A673 (cell line): ENCODE results near the gene MPHOSPH9.

DNA sequence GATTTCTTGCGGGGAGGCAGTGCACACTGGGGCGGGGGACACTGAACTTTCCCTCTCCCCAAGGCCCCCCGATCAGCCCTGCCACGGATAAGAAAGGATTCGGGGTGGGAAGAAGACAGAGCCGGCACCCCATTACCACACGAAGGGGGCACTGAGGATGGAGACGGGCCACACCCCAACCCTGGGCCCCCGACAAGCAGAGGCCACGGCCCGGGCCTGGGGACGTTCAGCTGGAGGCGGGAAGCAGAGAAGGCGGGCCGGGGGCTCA lies 866 bp downstream of the PITPNM2 start:
- PRO-cap, result no peak

DNA sequence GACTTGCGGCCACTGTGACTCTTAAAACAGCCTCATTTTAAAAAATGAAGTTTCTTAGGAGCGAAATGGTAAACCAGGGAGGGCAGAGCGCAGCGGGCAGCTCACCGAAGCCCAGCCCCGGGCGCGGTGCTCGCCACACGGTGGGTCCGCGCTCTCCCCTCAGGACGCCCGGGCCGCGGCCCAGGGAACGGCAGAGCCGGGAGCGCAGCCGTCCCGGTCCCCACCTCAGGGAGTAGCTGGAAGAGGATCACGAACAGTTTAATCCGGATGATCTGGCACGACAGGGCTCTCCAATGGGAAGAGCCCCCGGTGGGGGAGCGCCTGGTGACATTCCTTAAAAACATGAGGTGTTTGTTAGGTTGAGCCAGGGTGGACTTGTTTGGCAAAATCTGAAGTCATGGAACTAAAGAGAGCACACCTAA lies 535 bp upstream of the PITPNM2 start:
- PRO-cap, result no peak

GRCh38 chr12:123151836-123152165 lies 911 bp upstream of the PITPNM2 start:
- PRO-cap, result no peak

DNA sequence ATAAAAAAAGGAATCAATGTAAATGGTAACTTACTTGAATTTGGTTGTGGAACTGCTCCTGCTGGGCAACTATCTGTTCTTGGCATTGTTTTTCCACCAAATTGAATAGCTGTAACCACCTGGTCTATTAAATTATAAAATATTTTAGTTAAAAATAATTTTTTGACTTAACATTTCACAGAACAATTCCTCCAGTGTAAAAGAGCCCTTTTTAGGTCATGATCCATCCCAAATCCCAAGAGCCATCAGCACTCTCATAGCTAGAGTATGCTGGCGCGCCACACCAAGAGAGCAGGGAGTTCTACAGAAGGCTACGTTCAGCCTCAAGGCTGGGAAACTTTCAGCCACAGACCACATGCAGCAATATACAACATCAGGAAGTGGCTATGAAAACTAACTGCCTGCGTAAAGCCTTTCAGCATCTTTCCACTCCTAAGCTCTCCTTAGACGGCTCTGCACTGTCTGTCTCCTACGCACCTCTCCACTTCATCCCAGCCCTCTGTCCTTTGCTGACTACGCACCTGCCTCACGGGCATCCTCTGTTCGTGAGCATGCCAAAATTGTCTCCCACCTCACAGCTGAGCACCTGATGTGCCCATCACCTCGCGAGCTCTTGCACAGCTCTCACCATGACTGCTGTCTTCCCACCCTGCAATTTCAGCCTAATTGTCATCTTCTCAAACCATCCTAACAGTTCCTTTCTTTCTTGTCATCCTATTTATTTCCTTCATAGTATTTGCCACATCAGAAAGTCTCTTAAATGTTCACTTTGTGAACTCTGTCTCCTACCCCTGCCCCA lies 9.7 kb downstream of the MPHOSPH9 start:
- PRO-cap, result no peak

GRCh38 chr12:123232486-123233299 lies at the start of gene MPHOSPH9:
MPHOSPH9 (minus strand) TSS chr12:123233141.
- PRO-cap, result bidirectional peak, plus-strand start at chr12:123232607, minus-strand start at chr12:123232633; bidirectional peak, plus-strand start at chr12:123232913, minus-strand start at chr12:123232776; bidirectional peak, plus-strand start at chr12:123233449, minus-strand start at chr12:123233170

GRCh38 chr12:123317113-123317595 lies 45.5 kb upstream of the CDK2AP1 start:
- PRO-cap, result no peak

DNA sequence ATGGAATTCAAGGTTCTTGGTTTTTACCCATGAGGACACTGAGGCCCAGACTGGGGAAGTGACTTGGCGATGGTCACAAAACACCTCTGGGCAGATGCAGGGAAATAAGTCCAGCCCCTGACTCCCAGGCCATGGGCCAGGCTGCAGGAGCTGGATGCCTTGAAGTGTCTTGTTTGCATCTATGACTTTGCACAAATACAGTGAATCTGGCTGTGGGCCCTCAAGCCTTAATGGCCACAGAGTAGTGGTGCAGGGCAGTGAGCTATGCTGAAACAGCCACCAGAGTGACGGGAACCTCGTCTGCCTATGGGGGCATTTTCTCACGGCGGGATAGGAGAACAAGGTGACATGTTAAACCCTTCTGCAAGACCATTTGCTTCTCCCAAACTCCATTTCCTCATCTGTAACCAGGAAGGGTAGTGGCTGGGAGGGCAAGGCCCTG lies 3.9 kb downstream of the KMT5A start:
- PRO-cap, result no peak

- PRO-cap, result no peak
Measured at GRCh38 chr12:123492319-123493182, 34.6 kb downstream of the SNRNP35 start.

- PRO-cap, result no peak
Measured at GRCh38 chr12:123498192-123498888, 35.2 kb downstream of the RILPL1 start.

DNA sequence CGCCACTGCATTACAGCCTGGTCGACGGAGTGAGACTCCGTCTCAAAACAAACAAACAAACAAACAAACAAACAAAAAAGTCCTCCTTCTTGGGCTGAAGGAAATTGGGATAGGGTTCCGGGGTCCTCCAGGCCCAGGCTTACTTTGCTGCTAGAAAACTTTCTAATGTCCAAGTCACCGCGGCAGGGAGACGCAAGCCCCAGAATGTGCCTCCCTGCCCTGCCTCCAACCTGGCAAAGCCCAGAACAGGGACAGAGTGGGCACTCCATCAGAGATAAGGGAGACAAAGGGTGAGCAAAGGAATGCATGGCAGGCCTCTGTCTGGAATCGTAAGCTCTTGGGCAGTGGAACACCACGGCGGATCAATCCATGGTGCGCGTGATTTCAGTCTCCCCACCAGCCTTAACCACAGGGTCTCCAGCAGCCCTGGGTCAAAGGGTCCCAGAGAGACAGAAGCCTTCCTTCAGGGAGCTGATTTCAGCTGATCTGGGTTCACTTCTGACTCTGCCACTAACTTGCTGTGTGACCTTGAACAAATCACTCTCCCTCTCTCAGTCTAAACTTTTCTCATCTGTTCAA lies 12.9 kb downstream of the RILPL1 start:
- PRO-cap, result no peak

GRCh38 chr12:124045736-124046090 lies 72.7 kb downstream of the ZNF664 start:
- PRO-cap, result no peak

DNA sequence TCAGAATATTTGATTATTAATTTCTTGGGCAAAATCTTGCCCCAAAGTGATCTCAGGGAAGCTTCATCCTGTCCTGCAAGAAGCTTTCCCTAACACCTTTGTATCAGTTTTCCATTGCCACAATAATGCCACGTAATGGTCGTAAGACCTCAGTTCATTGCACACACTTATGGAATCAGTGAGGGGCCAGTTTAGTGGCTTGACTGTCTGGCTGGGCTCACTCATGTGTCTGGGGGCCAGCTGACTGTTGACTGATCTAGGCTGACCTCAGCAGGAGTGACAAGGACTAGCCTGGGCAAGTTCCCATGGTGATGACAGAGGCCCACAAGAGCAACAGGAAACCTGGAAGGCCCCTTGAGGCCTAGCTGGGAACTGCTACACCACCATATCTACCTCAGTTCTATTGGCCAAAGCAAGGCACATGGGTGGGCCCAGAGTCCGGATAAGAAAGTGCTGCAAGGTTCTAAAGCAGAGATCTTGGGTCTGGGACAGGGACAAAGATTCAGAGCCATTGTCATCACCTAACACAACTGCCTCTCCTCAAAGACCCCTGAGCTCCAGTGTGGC lies 21.3 kb upstream of the RFLNA start:
- PRO-cap, result no peak

GRCh38 chr12:124279923-124280531 lies 14.9 kb upstream of the RFLNA start:
- PRO-cap, result no peak

- PRO-cap, result no peak
Measured at GRCh38 chr12:124289636-124290049, 5.2 kb upstream of the RFLNA start.

GRCh38 chr12:124300094-124300525 lies 5.2 kb downstream of the RFLNA start:
- PRO-cap, result no peak

DNA sequence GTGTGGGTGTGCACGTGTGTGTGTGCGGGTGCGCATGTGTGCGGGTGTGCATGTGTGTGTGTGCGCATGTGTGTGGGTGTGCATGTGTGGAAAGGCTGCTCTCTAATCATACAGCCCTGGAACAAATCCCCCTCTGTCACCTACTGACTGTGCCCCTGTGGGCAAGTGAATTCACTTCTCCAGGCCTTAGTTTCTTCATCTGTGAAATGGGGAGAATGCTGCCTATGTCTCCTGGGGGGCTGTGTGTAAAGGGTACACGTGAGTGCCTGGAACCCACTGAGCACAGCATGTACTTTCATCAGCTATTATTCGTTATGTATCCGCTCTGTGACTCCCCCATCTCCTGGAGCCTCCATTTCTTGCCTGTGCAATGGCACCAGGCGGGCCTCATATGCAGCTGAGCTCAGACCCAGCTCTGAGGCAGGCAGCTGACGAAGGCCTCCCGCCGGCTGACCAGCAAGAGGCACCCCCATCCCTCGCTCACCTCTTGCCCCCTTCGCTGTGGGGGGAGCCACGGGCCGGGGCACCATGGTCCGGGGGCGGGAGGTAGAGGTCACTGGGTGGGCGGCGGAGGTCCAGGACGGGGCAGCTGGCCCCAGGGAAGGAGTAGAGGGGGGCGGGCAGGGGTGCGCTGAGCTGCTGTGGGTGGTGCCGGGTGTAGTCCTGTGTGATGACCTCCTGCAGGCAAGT lies 39.2 kb downstream of the RFLNA start:
- PRO-cap, result no peak

DNA sequence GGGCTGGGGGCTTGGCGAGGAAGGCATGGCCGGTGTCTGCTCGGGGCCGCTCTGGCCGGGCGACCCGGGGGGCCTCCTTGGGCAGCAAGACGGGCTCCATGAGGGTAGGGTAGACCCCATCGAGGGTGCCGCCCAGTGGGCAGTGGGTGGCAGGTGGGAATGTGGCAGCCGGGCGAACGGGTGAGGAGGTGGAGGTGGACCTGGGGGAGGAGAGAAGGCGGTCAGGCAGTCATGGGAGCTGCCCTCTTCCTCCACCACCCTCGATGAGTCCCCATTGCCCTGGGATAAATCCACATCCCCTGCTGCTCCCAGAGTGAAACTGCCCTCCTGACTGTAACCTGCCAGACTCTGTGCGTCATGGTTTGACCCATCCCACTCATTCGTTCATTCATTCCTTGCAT lies 42.1 kb downstream of the RFLNA start:
- PRO-cap, result no peak

DNA sequence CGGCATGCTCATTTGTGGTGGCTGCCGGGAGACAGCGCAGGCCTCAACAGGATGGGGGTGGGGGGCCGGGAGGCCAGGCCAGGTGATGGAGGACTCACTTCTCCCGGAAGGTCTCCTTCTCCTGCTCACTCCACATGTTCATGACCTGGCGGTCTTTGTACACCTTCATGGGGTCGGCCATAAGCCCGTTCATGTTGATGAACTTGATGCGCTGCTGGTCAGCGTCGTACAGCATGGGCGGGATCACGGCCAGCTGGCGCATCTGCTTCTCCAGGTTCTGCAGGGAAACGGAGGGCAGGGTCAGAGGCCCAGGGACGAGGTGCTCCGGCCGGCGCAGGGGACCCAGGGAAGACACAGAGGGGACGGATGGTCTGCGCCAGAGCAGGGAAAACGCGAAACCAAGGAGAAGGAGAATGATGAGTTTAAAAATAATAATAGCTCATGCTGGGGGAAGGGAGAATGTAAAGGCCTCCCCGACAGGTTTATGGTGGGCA lies 131.7 kb downstream of the RFLNA start:
- PRO-cap, result no peak

DNA sequence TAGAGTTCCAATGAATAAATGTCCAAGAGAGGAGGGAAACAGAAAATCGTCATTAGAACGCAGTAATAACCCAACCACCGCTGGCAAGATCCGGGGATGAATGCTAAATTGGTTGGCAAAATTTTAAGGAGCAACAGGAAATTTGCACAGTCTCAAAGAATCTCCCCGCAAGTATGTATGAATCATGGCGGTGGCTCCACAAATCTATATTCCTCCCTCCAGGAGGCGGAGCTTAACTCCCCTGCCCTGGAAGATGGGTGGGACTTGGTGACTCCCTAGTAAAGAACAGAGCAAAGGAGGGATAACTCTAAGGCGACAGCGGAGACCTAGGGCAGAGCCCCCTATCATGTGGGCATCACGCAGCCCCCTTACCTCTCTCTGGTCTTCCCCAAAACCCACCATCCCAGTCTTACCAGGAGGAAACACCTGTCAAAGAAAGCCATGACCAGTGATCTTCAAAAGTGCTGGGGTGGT lies 125.9 kb downstream of the NCOR2 start:
- PRO-cap, result bidirectional peak, plus-strand start at position 288 of the sequence, minus-strand start at position 175 of the sequence

GRCh38 chr12:124442442-124443200 lies 124.8 kb downstream of the NCOR2 start:
- PRO-cap, result no peak